ENCODE results near the gene RAB5IF.

DNA sequence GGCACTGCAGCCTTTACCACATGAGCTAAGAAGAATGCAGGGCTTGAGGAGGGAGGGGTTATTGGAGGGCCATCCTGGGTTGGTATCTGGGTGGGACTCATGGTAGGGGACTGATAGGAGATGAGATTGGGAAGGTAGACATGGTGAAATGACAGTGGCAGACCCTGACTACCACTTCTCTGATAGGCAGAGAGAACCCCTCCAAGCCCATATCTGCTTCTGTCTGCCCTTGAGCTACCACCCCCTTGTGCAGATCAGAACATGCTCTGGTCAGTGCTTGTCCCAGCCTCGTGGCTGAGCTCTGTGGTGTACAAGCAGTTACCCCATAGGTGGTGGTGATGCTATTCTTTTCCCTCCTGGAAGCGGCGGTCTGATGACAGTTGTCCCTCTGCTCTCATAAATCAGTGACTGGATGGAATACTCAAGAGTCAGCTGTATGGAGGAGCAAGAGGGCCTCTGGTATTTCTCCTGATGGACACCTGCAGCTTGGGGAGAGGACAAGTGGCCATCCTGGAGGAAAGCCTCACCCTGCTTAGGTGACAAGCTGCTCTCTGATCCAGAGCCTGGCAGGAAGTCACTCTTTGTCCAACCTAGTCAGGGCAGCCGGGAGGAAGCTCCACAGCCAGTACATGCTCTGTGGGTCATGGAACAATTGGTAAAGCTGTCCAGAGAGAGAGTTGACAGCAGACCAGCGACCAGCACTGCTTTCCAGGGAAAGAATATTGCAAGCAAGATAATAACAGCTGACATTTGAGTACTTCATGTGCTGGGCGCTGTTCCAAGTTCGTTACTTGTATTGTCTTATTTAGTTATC, 47.3 kb downstream of the SCAND1 start:
- RRBS = no CpG with 5 or more reads among the region's 7 CpGs

- RRBS = no CpG with 5 or more reads among the region's 4 CpGs
Measured at GRCh38 chr20:36062599-36063225, 91.8 kb upstream of the EPB41L1 start.

DNA sequence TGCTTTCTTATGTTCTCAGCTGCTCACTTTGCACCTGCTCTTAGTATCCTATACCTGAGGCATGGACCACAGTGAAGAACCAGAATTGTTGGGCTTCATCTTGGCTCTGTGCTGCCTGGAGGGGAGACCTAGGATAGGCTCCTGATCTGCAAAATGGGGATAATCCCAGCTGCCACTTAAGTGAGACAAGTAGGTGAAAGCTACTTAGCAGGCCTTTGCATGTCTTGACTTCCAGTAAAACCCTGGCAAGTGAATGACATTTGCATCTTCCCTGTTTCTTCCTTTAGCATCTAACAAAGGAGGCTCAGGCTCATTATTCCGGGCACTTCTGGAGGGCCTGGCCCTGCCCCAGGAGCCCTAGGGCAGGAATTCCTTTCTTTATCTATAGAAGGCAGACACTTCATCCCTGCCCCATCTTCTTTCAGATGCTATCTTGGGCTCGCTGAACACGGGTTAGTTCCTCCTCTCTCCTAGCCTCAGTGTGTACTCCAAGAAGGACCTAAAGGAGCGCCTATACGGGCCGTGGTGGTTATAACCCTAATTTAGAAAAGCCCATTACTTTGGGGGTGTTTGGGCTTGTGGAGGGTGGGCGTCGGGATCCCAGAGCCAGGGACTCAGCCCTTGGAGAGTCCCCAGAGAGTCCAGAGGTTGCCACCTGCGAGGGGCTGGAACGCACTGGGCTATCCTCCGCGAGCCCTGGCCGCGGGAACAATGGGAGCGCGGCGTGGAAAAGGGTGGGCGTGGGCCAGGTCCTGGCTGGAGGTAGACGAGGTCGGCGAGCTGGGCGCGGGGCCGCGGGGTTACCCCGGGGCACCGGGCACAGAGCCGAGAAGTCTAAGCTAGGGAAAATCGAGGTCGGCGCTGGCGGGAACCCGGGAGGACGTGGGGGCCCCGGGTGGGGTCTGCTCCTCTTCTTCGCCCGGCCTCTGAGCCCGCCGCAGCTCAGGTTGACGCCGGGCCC, 62.8 kb upstream of the EPB41L1 start:
- RRBS = 3% methylated on average over 7 of the region's 41 CpGs

DNA sequence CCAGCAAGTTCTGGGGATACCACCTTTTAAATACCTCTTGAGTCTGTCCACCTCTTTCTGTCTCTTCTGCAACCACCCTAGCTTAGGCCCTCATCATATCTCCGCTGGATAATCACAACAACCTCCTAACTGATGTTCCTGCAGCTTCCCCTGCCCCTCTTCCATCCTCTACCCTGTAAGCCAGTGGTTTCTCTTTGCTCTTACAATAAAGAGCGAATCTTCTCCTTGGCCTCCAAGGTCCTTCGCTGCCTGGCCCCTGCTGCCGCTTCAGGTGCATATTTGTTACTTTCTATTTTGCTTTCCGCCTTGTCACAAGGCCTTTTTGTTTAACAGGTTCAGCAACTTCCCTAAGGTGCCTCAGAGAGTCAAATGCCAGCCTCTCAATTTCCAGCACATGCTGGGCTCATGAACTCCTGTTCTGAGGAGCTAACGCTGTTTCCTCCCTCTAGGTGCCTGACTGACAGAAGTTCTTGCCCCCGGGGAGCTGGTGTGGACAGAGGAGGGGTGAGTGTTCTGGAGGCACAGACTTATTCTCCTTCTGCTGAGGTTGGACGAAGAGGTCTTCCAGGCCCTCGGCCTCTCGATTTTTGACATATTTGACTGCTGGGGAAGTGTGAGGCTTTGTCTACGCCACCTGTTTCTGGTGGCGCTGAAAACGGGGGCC, 42.4 kb upstream of the EPB41L1 start:
- RRBS = no CpG with 5 or more reads among the region's 13 CpGs

DNA sequence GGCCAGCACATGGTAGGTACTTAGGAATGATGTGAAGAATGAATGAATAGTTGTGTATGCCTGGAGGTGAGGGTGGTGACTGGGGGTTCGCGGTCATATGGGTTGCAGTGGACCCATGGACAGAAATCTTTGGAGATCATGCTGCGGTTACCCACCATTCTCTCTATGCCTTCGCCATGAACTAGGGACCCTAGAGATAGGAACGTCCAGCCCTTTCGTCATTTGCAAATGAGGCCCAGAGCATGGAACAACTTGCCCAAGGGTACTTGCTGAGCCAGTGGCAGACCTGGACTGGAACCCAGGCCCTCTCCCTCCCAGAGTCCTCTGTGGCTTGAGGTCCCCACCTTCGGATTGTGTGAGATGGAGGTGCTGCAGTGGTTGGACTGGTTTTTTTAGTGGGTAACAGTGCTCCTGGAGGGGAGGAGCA, 1.1 kb upstream of the EPB41L1 start:
- RRBS = no CpG with 5 or more reads among the region's 7 CpGs

- RRBS = no CpG with 5 or more reads among the region's 1 CpG
Measured at GRCh38 chr20:36222255-36222454, 14.1 kb upstream of the AAR2 start.

DNA sequence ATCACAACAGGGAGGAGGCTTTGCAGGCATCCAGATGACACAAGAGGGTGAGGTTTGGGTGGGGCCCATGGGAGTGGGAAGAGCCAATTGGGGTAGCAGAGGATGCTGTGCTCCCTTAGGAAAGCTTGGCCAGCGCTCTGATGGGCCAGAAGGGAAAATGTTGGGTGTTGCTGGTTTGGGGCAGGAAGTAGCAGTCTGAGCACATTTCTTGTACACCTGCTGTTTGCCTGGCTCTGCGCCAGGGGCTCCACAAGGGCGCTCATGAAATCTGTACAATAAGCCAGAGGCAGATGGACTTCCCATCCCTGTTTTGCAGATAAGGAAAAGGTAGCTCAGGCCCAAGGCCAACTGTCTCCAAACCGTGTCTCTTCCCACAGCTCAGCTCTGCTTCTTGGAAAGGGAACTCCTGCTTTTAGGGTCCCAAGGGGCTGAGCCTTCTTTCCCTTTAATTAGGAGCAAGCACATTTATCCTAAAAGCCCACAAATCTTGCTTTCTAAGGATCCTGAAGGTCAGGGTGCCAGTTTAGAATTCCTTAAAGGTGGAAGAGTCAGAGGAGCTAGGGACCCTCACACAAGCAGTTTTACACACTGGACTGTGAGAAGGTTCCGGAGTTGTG, 73.6 kb upstream of the MYL9 start:
- RRBS = no CpG with 5 or more reads among the region's 5 CpGs

DNA sequence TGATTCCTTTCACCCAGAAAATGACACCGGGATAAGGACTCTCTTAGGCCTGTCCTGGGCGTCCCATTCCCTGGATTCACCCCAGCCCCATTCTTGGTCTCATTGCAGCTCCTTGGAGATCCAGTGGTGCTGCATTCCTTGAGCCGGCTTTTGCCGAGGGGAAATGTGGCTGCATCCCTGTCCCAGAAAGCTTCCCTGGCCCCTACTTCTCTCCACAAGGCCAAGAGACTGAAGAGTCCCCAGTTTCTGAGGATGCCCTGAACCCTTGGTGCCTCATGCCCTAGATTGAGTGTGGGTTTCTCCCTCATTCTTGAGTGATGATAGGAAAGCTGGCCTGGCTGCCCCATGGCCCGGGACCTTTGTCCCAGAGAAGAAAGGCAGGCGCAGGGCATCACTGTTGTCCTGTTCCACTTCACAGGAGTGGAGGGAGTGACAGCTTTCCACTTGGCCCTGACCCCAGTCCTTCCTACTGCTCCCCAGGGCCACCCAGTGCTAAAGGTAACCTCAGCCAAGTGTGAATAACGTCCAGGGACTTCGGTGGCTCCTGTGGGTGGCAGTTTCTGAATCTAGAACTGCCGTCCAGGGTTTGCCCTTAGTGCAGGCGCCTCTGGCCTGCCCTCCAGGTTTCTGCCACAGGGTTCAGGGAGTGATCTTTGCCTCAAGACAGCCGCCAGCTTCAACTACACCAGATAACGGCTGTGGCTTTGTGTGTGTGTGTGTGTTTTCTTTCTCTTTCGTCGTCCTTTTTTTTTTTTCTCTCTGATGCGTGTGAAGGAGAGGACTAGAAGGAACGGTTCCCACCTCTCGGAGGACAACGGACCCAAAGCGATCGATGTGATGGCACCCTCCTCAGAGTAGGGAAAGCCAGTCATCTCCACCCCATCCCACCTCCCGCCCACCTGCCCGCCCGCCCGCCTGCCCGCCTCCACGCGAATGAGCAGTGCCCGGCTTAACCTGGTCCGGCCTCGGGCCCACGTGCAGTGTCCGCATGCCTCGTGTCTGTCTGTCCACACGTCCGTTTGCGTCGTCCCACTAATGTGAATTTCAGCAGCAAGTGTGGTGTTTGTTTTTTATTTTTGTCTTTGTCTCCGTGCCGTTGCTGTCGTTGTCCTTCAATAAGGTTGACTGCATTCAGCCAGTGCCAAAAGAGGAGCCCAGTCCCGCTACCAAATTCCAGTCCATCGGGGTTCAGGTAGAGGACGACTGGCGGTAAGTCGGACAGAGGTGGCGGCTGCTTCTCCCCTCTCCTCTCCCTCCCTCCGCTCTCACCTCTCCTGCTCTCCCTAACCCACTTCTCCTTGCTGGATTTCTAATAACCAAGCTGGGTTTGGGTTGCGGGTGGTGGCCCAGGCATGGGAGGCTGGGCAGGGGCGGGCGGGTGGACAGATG, 42.4 kb upstream of the MYL9 start:
- RRBS = 91% methylated on average over 3 of the region's 50 CpGs

- RRBS = no CpG with 5 or more reads among the region's 4 CpGs
Measured at GRCh38 chr20:36513579-36514160, 27.6 kb upstream of the MYL9 start.

DNA sequence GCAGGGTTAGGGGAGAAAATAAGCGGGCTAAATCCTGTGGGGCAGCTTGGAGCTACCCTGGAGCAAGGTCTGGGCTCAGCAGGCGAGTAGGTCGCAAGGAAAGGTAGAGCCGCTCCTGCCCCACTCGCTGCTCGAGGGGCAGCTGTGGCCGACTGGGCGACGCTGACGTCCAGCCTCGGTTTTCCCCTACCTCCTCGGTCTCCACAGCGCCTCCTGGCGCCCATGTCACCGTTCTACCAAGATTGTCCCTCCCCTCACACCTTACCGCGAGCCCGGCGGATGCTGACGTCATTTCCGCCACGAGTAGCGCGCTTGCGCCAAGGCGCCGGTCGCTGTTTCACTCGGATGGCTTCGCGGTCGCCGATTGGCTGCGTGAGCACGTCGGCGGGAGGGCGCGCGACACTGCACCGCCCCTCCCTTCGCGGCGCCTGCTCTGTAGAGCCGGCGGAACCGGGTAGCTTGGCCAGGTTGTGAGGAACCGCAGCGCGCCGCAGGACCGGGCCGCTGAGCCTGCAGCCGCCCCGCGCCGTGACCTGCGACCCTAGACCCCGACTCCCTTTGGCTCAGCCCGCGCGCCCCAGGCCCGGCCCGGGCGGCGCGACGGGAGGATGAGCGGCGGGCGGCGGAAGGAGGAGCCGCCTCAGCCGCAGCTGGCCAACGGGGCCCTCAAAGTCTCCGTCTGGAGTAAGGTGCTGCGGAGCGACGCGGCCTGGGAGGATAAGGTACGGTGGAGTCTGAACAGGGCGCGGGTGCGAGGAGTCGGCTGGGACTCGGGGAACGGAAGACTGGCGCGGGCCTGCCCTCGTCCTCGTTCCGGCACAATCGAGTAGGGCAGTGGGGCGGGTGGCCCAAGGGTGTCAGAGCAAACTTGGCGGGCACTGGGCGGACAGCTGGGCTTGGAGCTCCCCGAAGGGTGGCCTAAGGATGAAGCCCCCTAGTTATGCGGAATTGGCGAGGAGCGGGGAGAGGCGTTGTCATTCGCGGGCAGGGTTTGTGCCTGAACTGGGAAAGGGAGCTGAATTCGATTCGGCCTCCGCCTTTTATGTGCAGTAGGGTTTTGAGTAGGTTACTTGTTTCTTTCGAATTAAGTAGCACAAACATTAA, at the start of gene RAB5IF:
Gene RAB5IF, plus strand, starts transcription at position 436 of the 1,104 bp plus-strand sequence.
- RRBS = 2% methylated on average over 35 of the region's 107 CpGs

GRCh38 chr20:36703563-36704042, 42.3 kb downstream of the NDRG3 start:
- RRBS = no CpG with 5 or more reads among the region's 3 CpGs

DNA sequence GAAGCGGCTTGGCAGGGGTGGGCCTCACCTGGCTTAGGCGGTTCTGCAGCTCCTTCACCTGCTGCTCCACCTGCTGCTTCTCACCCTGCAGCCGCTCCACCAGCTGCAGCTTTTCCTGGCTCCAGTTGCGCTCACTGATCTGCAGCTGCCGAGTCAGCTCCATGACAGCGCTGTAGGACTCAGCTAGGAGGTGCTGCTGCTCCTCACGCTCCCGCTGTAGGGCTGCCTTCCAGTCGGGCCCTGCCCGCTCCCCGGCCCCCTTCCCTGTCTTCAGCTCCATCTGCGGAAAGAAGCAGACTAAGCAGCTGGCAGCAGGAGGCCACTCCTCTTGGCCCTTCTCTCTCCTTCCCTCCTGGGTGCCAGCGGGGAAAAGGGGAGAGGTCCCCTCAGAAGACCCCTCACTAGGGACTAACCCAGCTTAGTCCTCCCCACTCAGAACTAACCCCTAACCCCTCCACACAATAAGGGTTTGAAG, 29.3 kb upstream of the DSN1 start:
- RRBS = no CpG with 5 or more reads among the region's 13 CpGs

DNA sequence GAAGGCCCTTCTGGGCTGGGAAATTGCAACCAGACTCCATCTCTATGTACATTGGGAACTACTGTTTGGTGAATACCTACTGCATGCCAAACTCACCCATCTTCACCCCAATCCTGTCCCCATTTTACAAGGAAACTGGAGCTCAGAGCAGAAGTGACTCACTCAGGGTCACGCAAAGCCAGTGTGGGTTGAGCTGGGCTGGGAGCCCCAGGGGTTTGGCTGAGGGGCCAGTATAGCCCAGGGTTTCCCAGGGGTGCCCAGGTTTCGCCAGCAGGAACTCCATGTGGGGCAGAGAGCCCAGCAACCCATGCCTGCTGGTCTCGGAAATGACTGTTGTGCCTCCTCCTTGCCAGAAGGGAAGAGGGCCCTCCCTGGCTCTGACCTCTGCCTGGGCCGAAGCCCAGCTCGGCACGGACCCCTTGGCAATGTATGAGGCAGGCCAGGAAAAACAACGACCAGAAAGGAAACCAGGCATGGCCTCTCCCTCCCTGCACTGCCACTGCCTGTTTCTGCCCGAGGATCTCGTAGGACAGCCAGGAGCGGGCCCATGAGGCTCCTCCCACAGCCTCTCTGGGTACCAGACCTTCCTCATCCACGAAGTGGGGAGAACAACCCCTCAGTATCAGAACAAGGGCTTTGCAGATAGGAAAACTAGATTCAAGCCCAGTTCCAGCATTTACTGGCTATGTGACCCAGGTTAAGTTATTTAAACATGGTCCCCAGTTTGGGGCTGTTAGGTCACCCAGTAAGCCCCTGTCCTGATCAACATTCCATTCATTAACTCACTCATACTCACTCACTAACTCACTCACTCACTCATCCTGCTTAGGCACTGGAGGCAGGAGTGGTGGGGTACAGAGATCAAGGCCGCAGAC, 32.0 kb downstream of the SOGA1 start:
- RRBS = no CpG with 5 or more reads among the region's 12 CpGs

DNA sequence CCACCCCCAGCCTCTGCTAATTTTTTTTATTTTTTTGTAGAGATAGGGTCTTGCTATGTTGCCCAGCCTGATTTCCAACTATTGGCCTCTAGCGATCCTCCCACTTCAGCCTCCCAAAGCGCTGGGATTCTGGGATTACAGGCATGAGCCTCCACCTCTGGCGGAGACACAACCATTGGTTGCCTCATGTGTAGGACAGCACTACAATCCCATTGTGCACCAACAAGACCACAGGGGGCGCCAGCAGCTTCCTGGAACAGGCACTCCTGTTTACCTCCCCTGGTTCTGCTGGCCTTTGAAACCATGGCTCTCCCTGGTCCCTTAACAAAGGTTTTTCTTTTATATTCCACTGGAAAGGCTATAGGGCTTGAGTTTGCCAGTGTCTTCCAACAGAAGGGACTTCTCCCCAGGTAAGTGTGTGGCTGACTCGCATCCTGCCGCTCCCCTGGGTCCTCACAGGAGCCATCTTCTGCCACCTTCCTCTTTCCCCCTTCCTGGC, 26.7 kb downstream of the SOGA1 start:
- RRBS = no CpG with 5 or more reads among the region's 6 CpGs

- RRBS = no CpG with 5 or more reads among the region's 2 CpGs
Measured at GRCh38 chr20:36867023-36867254, 3.6 kb upstream of the SOGA1 start.

DNA sequence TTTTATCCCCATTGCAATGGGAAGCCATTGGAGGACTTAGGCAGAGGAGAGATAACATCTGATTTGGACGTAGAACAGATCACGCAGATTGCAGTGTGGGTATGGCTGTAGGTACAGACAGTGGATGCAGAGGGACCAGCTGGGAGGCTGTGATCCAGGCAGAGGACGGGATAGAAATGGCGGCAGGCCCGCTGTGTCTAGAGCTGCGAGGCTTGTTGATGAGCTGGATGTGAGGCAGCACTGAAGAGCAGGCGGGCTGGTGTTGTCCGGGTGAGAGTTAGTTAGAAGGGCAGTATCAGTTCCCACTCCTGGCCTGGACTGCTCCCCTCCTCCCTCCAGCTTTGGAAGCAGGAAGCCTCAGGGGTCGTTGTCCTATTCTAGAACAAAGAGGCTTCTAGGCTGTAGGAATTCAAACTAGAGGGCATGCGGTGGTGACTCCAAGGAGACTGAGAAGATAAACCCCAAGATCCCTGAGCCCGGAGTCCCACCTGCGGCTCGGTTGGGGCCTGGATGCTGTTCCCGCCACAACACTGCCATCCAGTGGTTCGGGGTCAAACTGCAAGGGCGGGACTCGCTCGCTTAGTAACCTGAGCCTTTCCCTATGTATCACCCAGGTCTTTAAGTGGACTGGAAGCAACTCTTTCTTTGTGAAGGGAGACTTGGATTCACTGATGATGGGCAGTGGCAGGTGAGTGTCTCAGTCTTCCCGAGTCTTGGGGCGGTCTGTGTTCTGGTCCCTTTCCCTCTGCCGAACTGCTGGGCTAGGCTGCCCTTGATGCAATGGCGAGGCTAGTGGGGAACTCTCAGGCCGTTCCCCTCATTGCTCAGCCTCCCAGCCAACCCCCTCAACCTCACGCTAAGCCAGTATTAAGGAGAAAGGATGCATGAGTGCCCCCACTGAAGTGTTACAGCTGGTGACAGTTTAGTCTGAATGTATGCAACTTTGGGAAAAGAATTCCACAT, 11.2 kb downstream of the TLDC2 start:
- RRBS = no CpG with 5 or more reads among the region's 24 CpGs

- RRBS = no CpG with 5 or more reads among the region's 11 CpGs
Measured at GRCh38 chr20:37096575-37097199, 890 bp upstream of the RBL1 start.

DNA sequence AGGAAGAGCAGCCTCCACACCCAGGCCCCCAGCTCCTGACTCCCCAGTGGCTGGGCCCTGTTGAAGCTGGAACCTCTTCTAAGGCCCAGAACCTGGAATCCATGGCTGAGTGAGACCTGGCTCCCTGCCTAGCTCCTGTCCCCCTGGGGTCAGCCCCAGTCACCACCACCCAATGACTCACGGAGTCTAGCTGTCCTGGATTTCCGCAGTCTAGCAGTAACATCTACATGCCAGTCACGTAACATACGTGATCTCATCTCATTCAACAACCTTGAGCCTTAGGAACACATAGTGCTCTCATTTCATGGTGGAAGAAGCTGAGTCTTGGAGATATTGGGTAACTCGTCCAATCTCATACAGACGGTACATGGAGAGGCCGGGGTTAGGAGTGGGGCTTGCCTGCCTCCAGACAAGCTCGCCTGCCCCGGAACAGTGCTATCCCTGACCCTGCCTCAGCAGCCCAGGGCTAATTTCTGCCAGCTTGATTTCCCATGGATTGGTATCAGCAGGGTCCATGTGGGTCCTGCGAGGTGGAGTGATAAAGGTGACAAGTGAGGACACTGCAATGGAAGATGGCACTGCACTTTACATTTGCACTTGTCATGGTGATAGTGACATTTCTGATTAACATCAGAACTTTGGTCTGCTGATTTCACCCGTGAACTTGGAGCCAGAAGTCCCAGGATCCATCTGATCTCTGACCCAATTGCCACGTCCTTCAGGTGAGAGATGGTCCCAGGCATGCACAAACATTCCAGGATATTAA, 9.5 kb upstream of the GHRH start:
- RRBS = 88% methylated on average over 3 of the region's 12 CpGs

DNA sequence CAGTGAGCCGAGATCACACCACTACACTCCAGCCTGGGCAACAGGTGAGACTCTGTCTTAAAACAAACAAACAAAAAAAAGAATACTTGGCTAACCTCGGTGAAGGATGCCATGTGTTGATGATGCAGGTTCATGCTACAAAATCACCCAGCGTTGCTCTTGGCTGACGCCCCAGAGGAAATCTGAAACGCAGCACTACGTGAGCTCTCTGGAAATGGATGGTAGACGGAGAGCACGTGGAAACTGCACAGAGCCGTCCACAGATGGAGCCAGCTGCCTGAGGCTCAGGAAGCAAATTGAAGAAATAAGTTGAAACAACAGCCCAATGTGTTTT, 12.9 kb upstream of the MANBAL start:
- RRBS = no CpG with 5 or more reads among the region's 9 CpGs

DNA sequence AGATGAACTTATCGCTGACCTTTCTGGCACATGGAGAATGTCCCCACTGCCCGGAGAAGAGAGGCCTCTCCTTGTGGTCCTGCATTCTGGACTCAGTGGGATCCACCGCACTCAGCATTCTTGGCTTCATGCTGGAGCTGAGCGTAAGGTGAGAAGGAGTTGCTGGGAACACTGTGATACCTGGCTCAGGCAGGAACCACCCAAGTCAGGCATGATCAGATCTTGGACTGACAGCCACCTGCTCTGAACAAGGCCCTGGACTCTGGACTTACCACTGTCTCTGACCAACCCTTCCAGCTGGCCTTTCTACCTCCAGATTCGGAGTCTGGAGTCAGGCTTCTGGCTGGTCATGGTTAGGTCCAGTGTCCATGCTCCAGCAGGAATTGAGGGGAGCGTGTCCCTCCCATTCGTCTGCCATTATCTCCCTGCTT, 5.7 kb upstream of the MANBAL start:
- RRBS = no CpG with 5 or more reads among the region's 7 CpGs